ENCODE measurements around a stretch of chr5.

DNA sequence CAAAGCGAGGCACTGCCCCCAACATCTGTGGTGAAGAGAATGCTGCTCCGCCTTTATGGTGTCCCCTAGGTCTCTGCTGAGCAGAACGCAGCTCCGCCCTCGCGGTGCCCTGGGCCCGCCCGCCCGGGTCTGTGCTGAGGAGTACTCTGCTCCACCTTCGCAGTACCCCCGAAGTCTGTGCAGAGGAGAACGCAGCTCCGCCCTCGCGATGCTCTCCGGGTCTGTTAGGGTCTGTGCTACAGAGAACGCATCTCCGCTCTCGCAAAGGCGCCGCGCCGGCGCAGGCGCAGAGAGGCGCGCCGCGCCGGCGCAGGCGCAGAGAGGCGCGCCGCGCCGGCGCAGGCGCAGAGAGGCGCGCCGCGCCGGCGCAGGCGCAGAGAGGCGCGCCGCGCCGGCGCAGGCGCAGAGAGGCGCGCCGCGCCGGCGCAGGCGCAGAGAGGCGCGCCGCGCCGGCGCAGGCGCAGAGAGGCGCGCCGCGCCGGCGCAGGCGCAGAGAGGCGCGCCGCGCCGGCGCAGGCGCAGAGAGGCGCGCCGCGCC lies 79.7 kb upstream of the PLEKHG4B start:
- RRBS, result 85% methylated on average over 10 of the region's 85 CpGs
CAGE:
- cytosol, long polyA plus RNA, result no peak
- long polyA plus RNA, result no peak
- nucleus, long polyA plus RNA, result no peak

DNA sequence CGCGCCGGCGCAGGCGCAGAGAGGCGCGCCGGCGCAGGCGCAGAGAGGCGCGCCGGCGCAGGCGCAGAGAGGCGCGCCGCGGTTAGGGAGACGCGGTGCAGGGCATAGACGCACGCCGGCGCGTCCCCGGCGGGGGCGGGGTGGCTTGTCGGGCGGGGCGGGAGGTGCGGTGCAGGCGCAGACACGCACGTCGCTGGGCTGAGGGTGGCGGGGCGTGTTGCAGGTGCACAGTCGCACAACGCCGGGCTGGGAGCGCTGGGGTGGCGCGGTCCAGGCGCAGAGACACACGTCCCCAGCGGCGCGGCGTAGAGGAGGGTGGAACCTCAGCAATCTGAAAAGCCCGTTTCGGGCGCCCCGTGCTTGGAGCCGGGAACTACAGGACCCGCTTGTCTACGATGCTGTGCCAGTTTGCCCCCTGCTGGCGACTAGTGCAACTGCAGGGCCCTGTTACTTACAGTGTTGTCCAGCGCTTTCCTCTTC lies 79.1 kb upstream of the PLEKHG4B start:
- RRBS, result no CpG with 5 or more reads among the region's 60 CpGs
CAGE:
- cytosol, long polyA plus RNA, result no peak
- long polyA plus RNA, result no peak
- nucleus, long polyA plus RNA, result no peak

DNA sequence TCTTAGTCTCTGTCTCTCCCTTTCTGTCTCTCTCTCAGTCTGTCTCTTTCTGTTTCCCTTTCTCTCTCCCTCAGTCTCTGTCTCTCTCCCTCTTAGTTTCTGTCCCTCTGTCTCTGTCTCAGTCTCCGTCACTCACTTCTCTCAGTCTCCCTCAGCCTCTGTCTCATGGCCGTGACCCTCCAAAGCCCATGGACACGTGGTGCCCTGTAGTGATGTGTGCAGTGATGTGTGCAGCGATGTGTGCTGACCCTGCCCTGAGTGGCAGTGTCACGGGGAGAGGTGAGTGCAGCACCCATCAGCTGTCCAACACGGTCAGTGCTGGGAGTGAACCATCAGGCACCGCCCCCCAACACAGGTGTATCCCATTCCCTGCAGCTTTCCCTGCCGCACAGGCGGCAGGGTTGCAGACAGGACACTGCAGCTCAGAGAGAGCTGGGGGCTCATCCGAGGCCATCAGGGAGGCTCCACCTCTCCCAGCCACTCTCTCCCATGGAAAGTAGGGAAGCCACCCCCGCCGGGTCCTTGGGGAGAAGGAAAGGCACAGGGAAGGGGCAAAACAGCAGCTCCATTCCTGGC lies 809 bp upstream of the LRRC14B start:
- RRBS, result no CpG with 5 or more reads among the region's 12 CpGs
CAGE:
- cytosol, long polyA plus RNA, result no peak
- long polyA plus RNA, result no peak
- nucleus, long polyA plus RNA, result no peak

GRCh38 chr5:218460-219414 lies 617 bp downstream of the SDHA start:
- RRBS, result 2% methylated on average over 21 of the region's 74 CpGs
CAGE:
- cytosol, long polyA plus RNA, result no peak
- long polyA plus RNA, result no peak
- nucleus, long polyA plus RNA, result no peak

DNA sequence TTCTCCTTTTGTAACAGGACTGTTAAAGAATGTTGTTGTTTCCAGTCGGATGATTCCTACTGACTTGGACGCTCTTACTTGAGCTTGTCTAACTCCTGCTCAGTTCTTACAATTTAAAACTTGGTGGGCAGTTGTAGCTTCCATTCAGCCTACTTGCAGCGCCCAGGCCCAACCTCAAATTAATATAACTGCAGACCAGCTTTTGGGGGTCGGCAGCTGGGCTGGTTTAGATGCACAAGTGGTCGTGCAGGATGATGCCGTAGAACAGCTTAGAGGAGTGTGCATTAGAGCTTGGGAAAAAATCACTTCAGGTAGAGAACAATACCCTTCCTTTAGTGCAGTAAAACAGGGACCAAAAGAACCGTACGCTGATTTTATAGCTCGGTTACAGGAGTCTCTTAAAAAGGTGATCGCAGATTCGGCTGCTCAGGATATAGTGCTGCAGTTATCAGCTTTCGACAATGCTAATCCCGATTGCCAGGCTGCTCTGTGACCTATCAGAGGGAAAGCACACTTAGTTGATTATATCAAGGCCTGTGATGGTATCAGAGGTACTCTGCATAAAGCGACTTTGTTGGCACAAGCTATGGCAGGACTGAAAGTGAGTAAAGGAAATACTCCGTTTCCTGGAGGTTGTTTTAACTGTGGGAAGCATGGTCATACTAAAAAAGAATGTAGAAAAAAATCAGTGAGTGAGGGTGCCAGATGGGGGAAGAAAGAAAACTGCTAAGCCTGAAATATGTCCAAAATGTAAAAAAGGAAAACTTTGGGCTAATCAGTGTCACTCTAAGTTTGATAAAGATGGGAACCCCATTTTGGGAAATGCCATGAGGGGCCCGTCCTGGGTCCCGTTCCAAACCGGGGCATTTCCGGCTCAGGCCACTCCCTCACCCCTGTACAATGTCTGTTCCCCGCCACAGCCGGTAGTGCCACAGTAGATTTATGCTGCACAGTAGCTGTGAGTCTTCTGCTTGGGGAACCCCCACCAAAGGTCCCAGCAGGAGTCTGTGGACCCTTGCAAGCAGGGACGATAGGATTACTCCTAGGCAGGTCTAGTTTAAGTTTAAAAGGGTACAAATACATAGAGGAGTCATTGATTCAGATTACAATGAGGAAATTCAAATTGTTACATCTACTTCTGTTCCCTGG lies 25.5 kb downstream of the SDHA start:
- RRBS, result no CpG with 5 or more reads among the region's 22 CpGs
CAGE:
- cytosol, long polyA plus RNA, result no peak
- long polyA plus RNA, result no peak
- nucleus, long polyA plus RNA, result no peak

GRCh38 chr5:263159-263854 lies 8.1 kb upstream of the PDCD6 start:
- RRBS, result no CpG with 5 or more reads among the region's 8 CpGs
CAGE:
- cytosol, long polyA plus RNA, result no peak
- long polyA plus RNA, result no peak
- nucleus, long polyA plus RNA, result no peak

DNA sequence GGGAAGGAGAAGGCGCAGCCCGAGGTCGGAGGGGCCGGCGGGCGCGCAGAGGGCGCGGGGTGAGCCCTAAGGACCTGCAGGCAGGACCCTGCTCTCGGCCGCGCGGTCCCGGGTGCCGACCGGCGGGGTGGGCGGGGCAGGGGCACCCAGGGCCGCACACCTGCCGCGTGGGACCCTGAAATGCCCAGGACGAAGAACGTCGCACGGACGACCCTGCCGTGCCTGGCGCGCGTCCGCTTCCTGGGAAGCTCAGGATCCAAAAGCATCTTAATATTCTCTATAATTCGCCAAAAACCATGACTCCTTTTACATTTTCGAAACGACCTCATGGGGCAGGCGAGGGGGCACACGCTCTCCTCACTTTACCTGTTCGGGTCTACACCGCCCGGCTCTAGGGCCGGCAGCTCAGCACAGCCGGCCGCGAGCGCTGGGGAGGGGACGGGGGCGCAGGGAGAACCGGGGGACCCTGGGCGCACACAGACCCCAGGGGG lies 498 bp upstream of the AHRR start:
- RRBS, result 7% methylated on average over 22 of the region's 48 CpGs
CAGE:
- cytosol, long polyA plus RNA, result no peak
- long polyA plus RNA, result no peak
- nucleus, long polyA plus RNA, result no peak

- RRBS, result 34% methylated on average over 2 of the region's 19 CpGs
CAGE:
- cytosol, long polyA plus RNA, result no peak
- long polyA plus RNA, result no peak
- nucleus, long polyA plus RNA, result no peak
Measured at GRCh38 chr5:389714-390227, 53.2 kb upstream of the EXOC3 start.

- RRBS, result no CpG with 5 or more reads among the region's 8 CpGs
CAGE:
- cytosol, long polyA plus RNA, result no peak
- long polyA plus RNA, result no peak
- nucleus, long polyA plus RNA, result no peak
Measured at GRCh38 chr5:444629-445201, 1.7 kb downstream of the EXOC3 start.

- RRBS, result 93% methylated on average over 3 of the region's 35 CpGs
CAGE:
- cytosol, long polyA plus RNA, result no peak
- long polyA plus RNA, result no peak
- nucleus, long polyA plus RNA, result no peak
Measured at GRCh38 chr5:463687-464672, 21.0 kb downstream of the EXOC3 start.

GRCh38 chr5:522906-523749 lies 1.1 kb downstream of the SLC9A3 start:
- RRBS, result 8% methylated on average over 2 of the region's 35 CpGs
CAGE:
- cytosol, long polyA plus RNA, result no peak
- long polyA plus RNA, result no peak
- nucleus, long polyA plus RNA, result no peak

DNA sequence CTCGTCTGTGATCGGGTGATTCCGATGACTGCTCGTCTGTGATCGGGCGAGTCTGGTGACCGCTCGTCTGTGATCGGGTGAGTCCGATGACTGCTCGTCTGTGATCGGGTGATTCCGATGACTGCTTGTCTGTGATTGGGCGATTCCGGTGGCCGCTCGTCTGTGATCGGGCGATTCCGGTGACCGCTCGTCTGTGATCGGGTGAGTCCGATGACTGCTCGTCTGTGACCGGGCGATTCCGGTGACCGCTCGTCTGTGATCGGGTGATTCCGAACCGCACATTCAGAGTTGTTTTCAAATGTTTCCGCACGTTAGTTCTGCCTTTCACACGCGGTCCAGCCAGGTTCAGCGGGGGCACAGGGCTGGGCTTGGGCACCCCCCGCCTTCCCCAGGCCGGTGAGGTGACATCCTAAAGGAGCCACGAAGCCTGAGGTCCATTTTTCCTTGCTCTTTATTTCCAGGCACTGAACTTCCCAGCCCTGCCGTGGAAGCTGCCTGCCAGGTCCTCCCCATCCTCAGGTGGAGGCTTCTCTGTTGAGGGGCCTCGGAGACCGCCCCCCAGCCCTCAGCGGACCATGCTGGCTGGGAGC lies 30.1 kb downstream of the TPPP start:
- RRBS, result 96% methylated on average over 7 of the region's 45 CpGs
CAGE:
- cytosol, long polyA plus RNA, result no peak
- long polyA plus RNA, result no peak
- nucleus, long polyA plus RNA, result no peak

DNA sequence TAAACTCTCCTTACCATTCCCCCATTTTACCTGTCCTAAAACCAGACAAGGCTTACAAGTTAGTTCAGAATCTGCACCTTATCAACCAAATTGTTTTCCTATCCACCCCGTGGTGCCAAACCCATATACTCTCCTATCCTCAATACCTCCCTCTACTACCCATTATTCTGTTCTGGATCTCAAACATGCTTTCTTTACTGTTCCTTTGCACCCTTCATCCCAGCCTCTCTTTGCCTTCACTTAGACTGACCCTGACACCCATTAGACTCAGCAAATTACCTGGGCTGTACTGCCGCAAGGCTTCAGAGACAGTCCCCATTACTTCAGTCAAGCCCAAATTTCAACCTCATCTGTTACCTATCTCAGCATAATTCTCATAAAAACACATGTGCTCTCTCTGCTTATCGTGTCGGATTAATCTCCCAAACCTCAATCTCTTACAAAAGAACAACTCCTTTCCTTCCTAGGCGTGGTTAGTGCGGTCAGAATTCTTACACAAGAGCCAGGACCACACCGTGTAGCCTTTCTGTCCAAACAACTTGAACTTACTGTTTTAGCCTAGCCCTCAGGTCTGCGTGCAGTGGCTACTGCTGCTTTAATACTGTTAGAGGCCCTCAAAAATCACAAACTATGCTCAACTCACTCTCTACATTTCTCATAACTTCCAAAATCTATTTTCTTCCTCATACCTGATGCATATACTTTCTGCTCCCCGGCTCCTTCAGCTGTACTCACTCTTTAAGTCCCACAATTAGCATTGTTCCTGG lies 12.9 kb upstream of the TPPP start:
- RRBS, result no CpG with 5 or more reads among the region's 9 CpGs
CAGE:
- cytosol, long polyA plus RNA, result no peak
- long polyA plus RNA, result no peak
- nucleus, long polyA plus RNA, result no peak

GRCh38 chr5:926736-927327 lies 34.1 kb downstream of the TRIP13 start:
- RRBS, result 20% methylated on average over 19 of the region's 55 CpGs
CAGE:
- cytosol, long polyA plus RNA, result no peak
- long polyA plus RNA, result no peak
- nucleus, long polyA plus RNA, result no peak

GRCh38 chr5:991579-991921 lies 17.1 kb upstream of the NKD2 start:
- RRBS, result no CpG with 5 or more reads among the region's 5 CpGs
CAGE:
- cytosol, long polyA plus RNA, result no peak
- long polyA plus RNA, result no peak
- nucleus, long polyA plus RNA, result no peak

DNA sequence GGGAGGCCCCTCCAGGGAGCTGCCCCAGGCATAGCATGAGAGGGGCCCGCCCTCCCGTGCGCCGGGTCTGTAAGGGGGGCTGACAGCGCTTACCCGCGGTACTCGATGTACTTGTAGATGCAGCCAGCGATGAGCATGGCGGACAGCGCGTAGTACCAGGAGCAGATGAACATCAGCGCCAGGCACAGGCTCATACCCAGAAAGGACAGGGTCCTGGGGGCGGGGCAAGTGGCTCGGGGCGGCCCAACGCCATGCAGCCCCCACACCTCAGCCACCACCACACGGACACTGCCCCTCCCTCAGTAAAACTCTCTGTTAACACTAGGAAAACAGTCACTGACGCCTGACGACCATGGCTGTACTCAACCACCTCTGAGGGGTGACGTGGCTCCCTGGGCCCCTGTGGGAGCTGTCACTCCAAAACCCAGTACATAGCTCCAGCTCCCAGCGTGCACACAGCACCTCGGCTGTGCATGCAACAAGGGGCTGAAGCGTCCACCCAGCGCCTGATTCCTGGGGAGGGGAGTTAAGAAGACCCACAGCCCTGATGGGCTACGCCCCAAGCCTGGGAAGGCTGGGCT lies 36.5 kb downstream of the SLC12A7 start:
- RRBS, result no CpG with 5 or more reads among the region's 26 CpGs
CAGE:
- cytosol, long polyA plus RNA, result no peak
- long polyA plus RNA, result no peak
- nucleus, long polyA plus RNA, result no peak

DNA sequence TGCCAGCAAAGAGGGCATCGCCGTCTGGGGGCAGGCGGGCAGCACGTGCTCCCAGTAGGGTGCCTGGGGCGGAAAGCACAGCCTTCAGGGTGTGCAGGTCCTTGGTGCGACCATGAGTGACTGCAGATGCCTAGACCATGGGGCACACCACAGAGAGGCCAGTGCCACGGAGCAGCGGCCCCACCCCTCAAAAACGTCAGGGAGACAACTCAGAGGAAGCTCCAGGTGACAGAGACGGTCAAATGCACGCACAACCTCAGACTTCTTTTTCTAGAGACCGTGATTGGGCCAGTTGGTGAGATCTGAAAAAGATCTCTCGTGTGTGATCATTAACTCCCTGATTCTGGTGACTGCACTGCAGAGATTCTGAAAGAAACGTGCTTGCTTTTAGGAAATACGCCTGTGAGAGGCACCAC lies 16.1 kb downstream of the SLC12A7 start:
- RRBS, result no CpG with 5 or more reads among the region's 15 CpGs
CAGE:
- cytosol, long polyA plus RNA, result no peak
- long polyA plus RNA, result no peak
- nucleus, long polyA plus RNA, result no peak

- RRBS, result no CpG with 5 or more reads among the region's 24 CpGs
CAGE:
- cytosol, long polyA plus RNA, result no peak
- long polyA plus RNA, result no peak
- nucleus, long polyA plus RNA, result no peak
Measured at GRCh38 chr5:1104372-1104940, 7.4 kb downstream of the SLC12A7 start.

DNA sequence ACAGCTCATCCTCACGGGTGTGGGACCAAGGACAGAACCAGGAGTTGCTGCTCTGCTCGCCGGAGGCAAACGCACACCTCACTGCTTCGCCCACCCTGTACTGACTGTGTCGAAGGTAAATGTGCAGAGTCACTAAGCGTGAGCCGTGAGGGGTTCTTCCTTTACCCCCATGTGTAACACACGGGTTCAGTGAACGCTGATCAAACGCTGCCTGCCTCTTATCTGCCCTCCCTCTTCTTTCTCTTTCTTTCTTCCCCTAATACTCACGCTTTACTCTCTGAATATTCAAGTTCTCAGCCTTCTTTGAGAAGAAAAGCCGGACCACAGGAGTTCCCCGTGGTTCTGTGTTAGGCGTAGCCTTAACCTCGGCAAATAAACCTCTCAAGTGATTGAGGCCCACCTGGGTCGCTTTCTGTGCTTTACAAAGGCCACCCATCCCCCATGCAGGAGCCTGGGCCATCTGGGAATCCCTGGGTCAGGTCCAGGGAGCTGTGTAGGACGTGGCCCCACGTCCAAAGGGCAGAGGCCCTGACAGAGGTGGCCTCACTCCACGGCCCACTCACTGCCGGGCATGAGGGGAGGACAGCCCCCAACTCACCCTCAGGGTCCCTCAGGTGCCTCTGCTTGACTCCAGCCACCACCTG lies 4.8 kb downstream of the SLC12A7 start:
- RRBS, result no CpG with 5 or more reads among the region's 21 CpGs
CAGE:
- cytosol, long polyA plus RNA, result no peak
- long polyA plus RNA, result no peak
- nucleus, long polyA plus RNA, result no peak

DNA sequence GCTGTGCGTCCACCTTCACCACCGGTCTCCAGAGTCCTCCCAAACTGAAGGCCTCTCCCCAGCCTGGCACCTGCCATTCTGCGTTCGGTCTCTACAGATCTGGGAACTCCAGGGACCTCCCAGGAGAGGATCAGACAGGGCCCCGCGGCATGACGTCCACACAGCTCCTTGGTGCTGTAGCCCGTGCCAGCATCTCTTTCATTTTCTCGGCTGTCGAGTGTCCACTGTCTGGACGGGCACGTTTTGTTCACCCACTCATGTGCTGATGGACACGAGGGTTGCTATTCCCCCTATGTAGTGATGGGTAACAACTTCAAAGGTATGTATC lies 10.7 kb upstream of the SLC12A7 start:
- RRBS, result no CpG with 5 or more reads among the region's 13 CpGs
CAGE:
- cytosol, long polyA plus RNA, result no peak
- long polyA plus RNA, result no peak
- nucleus, long polyA plus RNA, result no peak

All from IMR-90 (cell line).